ENCODE measurements around the gene CDC42.

DNA sequence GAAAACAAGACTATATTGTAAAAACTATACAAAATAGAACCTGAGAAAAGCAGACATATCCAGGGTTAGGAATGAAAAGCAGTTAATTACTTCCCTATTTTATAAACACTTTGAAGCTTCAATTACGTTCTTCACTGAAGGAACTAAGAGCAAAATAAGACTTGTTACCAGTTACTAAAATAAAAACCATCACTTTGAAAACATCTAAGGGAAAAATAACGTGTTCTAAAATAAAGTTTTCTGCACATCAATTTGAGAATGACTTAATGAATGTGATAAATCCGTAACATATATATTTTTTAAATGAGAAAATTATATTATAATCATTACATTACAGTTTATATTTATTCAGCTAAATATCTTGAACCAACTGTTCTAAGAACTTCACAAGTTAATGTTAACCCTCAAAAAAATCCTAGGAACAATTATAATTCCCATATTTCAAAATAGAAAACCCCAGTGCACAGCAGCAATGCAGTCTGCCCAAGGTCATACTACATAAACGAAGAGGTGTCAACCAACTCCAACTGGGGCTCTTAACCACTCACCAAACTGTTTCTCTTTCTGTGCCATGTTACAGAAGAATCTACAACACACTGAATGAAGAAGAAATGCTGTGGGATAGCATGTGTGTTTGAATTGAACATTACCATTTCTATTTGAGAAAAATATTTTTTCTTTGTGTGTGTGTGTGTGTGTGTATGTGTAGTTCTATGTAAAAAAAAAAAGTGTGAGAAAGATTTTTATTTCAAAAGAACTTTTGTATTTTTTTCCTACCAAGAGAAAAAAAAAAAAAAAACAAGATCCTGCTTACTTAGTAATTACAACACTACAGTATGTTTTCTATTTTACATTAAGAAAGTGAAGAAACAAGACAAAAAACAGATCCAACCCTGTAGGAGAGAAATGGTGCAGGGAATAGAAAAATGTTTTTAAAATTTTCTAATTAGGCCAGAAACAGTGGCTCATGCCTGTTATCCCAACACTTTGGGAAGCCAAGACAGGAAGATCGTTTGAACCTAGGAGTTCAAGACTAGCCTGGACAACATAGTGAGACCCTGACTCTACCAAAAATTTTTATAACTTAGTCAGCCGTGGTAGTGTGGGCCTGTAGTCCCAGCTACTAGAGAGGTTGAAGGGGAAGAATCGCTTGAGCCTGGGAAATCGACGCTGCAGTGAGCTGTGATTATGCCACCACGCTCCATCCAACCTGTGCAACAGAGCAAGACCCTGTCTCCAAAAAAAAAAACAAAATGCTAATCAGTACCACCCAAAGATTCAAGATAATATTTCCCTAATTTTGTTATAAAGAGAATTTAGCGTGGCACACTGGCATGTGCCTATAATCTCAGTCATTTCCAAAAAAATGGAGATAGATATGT lies 35.5 kb downstream of the EIF4G3 start:
- PRO-cap: no peak

DNA sequence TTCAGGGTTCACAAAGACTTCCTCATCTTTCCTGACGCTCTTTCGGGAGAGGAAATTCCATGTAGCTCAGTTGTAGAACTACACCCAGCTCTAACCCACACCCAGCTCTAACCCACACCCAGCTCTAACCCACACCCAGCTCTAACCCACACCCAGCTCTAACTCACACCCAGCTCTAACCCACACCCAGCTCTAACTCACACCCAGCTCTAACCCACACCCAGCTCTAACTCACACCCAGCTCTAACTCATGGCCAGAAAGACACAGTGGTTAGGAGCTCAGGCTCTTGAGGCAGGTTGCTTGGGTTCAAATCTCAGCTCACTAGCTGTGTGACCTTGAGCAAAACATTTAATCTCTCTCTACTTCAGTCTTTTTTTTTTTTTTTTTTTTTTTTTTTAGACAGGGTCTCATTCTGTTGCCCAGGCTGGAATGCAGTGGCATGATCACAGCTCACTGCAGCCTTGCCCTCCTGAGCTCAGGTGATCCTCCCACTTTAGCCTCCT lies 14.2 kb upstream of the EIF4G3 start:
- PRO-cap: no peak

DNA sequence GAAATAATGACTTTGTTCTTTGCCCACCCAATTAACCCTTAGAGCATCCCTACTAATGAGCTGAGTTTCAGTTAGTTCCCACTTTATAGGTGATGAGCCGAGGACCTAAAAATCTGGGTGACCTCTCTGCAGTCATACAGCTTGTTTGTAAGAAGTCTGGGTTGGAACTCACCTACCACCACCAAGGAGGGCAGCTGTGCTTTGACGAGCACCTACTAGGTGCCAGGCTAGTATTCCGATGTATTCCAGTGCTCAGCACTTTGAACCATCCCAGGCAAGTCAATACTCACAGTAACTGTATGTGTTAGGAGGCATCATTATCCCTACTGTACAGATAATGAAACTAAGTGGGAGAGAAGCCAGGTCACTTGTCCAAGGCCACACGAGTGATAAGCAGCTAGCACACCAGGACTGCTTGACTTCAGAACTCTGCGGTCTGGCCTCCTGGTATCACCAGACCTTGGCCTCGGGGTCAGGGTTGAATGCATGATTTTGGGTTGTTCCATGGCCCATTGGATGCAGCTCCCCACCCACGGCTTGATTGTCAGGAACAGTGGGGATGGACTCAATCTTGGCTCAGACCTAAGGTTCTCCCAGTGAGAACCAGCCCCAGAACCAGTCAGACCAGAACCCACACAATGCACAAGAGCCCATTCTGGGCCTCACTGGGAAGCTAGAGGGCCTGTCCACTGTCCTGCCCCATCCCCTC lies 20.7 kb downstream of the ECE1 start:
- PRO-cap: no peak

GRCh38 chr1:21324373-21325234 lies 34.3 kb upstream of the ECE1 start:
- PRO-cap: no peak

GRCh38 chr1:21397642-21398183 lies 42.2 kb upstream of the NBPF3 start:
- PRO-cap: unidirectional peak, plus-strand start at chr1:21397879

- PRO-cap: no peak
Measured at GRCh38 chr1:21516954-21517694, 7.9 kb downstream of the ALPL start.

- PRO-cap: bidirectional peak, plus-strand start at chr1:21537810, minus-strand start at chr1:21537697
Measured at GRCh38 chr1:21537354-21538220, 28.4 kb downstream of the ALPL start.

- PRO-cap: no peak
Measured at GRCh38 chr1:21631913-21632821, 37.0 kb downstream of the RAP1GAP start.

- PRO-cap: no peak
Measured at GRCh38 chr1:21728311-21728830, 54.6 kb downstream of the USP48 start.

GRCh38 chr1:21812024-21812219 lies 143 bp upstream of the LDLRAD2 start:
- PRO-cap: no peak

- PRO-cap: no peak
Measured at GRCh38 chr1:21831121-21831615, 19.1 kb downstream of the LDLRAD2 start.

DNA sequence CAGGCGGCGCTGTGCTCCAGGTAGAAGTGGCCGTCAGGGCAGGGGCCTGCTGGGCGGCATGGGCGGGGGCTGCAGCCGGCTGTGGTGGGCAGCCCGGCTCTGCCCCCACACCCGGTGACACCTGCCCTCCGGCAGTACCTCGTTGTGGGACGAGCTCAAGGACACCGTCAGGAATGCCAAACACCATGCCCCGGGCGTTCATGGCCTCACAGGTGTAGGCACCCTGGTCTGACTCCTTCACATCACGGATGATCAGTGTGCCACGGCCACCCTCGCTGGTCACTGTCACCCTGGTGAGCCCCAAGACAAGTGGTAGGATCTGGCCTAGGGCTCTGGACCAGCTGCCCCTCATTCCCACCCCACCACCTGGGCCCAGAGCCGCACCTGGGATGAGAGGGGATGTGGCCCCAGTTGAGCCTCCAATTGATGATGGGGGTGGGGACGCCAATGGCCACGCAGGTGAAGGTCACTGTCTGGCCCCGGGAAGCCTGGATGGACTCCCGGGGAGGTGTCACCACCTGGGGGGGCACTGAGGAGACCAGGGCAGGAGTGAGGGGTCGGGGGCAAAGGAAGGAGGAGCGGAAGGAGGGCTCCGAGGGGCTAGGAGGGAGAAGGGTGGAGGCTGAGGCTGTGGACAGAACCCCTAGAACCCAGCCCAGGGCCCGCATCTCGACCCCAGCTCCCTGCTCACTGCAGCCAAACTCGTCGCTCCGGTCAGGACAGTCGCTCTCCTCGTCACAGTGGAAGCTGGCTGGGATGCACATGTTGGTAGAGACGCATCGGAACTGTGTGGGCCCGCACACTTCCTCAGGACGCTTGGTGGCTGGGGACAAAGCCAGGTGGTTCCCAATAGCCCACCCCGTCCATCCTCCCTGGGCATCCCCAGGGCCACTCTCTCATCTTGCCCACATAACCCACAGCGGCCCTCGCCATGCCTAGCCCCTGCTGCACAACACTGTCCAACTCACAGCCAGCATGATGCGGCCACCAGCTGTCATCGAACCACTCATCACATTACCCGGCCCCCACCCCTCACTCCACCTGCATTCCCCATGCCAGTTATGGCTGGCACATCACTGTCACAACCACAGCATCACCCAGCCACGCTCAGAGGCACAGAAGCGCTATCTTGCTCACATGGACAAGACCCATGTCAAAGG lies 52.1 kb downstream of the HSPG2 start:
- PRO-cap: no peak

GRCh38 chr1:21913109-21913714 lies 23.9 kb downstream of the HSPG2 start:
- PRO-cap: no peak

DNA sequence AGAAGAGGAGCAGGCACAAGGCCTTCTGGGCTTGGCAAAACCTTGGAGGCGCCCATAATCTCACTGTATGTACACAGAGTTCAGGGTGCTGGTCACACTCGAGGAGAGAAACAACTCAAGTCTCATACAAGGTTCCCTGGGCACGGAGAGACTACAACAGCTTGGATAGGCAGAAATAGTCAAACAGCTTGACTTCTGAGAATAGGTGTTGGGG lies 3.1 kb upstream of the HSPG2 start:
- PRO-cap: no peak

DNA sequence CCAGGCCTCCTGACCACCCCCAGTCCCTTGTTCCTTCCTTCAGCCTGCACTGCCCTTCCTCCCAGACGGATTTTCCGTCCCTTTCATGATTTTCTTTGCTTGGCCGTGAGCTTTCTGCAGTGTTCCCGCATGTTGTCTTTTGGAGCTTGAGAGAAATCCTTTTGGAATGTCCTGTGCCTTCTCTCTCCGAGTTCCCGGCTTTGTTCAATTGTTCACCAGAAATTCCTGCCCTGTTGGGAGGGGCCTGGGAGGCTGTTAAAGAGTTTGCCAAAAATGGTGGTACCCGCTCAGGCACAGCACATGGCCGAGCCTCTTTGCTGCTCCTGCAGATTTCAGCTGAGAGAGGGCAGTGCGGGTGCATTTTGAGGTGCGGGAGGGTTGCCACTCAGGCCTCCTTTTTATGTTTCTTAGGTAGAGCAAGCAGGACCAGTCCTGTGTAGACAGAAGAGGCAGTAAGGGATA lies 7.3 kb upstream of the HSPG2 start:
- PRO-cap: no peak

DNA sequence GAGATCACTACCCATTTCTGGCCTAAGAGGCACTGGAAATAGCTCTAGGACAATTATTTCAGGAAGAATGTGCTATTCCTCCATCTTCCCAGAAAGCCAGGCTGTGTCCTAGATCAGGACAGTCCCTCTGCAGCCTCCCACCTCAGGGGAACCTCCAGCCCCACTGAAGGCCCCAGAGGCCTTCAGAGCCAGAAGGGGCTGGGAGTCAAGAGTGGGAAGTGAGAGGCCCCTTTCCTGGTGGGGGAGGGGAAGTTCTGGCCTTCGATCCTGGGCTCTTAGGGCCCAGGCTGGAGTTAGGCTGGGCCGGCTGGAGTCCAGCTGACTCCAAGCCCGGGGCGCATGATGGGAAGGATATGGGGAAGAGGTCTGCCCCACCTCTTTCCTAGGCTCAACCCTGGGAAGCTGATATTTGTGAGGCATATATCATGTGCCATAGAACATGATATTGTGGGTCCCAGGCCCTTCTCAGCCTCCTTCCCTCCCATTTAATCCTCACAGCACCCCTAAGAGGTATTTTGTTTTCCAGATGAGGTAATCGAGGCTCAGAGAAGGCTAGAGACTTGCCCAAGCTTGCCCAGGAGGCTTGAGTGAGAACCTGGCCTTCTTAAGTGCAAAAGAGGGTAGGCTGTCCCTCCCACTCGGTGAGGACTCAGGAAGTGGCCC lies 18.5 kb upstream of the HSPG2 start:
- PRO-cap: no peak

- PRO-cap: no peak
Measured at GRCh38 chr1:21996502-21996836, 5.0 kb upstream of the CELA3A start.

DNA sequence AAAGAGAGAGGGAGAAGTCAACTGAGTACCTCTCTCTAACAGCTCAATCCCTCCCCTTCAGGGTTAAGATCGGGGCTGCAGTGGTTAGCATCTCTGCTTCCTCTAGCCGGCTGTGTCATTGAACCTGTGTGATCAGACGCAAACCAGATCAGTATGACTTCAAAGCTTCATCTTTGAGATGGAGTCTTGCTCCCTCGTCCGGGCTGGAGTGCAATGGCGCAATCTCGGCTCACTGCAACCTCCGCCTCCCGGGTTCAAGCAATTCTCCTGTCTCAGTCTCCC lies 22.9 kb downstream of the CELA3A start:
- PRO-cap: no peak

- PRO-cap: bidirectional peak, plus-strand start at chr1:22052671, minus-strand start at chr1:22052546
Measured at GRCh38 chr1:22052383-22052854, at the start of gene CDC42. TSS of gene CDC42 (plus strand) at chr1:22052709.

- PRO-cap: no peak
Measured at GRCh38 chr1:22509861-22510398, 53.4 kb upstream of the EPHA8 start.